Endodermal cell (in vitro differentiated cells): ENCODE results near the genes SNRPB2, OTOR and PCSK2.

DNA sequence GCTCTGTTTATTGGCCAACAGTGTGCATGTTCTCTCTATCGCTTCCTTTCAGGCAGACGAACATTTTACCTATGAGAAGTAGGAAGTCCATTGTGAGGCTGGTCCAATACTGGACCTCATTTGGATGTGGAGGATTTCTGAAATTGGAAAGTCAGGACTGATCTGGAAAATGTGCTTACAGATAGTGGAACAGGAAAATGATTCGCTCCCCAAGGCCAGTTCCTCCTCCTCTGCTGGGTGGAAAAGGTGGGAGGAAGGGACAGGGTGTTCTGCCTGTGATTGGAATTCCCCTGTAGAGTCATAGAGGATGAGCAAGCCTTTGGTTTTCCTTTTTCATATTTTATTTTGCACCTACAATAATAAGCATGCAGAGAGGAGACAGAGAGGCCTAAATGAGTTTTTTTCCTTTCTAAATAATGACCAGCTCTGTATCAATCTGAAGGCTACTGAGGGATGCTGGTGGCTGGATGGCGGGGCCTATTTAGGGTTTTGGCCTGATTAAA lies 522.5 kb upstream of the JAG1 start:
- PRO-cap = no peak

DNA sequence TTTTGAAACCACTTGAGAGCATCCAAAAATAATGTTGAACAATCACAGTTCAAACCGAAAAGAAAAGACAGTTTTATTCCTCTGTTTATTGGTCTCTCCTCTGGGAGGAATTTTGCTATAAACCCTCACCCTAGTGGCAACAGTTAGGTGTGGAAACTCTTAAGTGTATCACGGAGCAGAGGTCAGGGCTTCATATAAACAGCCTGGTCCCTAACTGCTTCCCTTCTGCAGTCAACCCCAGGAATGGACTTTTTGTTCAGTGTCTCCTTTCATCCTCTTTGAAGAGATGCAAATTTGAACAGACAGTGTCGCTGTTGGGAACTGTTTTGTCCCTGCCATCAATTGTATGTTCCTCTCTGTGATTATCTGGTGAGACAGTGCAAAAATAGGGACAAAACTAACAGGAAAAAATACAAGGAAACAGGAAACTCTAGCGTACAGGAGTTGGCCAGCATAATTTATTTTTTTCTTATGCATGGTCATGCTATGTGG lies 162.3 kb upstream of the BTBD3 start:
- PRO-cap = no peak

GRCh38 chr20:12177480-12178080 lies 259.9 kb downstream of the BTBD3 start:
- PRO-cap = no peak

GRCh38 chr20:12762763-12763076 lies 246.1 kb upstream of the SPTLC3 start:
- PRO-cap = no peak

DNA sequence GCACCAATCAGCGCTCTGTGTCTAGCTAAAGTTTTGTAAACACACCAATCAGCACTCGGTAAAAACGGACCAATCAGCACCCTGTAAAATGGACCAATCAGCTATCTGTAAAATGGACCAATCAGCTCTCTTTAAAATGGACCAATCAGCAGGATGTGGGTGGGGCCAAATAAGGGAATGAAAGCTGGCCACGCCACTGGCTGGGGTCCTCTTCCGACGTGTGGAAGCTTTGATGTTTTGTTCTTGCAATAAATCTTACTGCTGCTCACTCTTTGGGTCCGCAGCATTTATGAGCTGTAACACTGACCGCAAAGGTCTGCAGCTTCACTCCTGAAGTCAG lies 151.1 kb upstream of the SPTLC3 start:
- PRO-cap = no peak

DNA sequence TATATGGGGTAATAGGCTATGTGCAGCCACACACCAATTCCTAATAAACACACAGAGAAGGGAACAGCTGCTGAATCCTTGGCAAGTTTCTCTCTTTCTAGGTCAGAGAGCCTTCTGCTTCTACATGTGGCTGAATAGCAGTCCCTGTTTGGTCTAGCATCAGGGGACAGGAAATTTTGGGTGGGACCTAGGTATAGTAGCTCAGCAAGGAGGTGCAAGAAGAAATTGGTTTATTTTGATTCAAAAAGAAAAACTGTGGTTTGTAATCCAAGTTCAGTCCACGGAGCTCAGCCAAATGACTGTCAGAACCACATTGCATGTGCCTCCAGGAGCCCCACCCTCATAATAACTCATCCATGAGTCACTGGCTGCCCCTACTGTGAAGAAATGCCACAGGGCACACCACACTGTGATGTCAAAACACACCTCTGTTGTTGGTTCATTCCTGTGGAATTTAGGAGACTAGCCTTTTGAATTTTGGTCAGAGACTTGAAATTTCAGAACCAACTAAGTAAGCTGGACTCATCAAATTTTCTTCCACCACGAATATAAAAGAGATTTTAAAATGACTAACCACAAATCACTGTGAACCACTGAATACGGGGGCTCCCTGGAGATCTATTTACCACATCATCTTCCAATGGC lies 21.2 kb downstream of the SPTLC3 start:
- PRO-cap = no peak

- PRO-cap = no peak
Measured at GRCh38 chr20:13661186-13661624, 22.5 kb upstream of the TASP1 start.

GRCh38 chr20:13754121-13754702 lies 30.5 kb downstream of the ESF1 start:
- PRO-cap = no peak

DNA sequence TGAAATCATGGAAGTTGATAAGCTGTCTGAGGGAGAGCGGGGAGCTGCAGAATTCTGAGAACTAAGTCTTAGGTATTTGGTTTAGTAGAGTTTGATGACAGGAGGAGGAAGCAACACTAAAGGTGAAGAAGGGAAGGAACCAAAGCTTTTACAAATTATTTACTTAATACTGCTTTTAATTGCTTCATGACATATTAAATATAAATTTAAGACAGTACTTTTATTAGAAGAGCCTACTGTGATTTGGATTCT lies 15.3 kb downstream of the NDUFAF5 start:
- PRO-cap = no peak

- PRO-cap = no peak
Measured at GRCh38 chr20:14387477-14387831, 50.0 kb upstream of the FLRT3 start.

GRCh38 chr20:15061940-15062347 lies 724.5 kb upstream of the FLRT3 start:
- PRO-cap = no peak

DNA sequence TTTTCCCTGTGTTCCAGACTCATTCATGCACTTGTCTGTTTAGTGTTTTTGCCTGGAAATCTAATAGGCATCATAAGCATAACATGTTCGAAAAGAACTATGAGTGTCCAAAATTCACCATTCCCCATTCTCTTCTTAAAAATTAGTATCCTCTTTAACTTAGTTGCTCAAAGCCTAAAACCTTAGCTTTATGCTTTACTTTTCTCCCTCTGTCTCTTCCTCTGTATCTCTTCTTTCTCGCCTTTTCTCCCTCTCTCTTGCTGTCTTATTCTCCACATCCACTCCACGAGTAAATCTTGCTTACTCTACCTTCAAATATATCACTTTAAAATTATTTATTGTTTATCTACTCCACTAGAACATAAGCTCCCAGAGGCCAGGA lies 743.2 kb upstream of the FLRT3 start:
- PRO-cap = no peak

GRCh38 chr20:16399758-16400222 lies 173.5 kb downstream of the KIF16B start:
- PRO-cap = no peak

GRCh38 chr20:16530507-16530803 lies 42.8 kb downstream of the KIF16B start:
- PRO-cap = no peak

DNA sequence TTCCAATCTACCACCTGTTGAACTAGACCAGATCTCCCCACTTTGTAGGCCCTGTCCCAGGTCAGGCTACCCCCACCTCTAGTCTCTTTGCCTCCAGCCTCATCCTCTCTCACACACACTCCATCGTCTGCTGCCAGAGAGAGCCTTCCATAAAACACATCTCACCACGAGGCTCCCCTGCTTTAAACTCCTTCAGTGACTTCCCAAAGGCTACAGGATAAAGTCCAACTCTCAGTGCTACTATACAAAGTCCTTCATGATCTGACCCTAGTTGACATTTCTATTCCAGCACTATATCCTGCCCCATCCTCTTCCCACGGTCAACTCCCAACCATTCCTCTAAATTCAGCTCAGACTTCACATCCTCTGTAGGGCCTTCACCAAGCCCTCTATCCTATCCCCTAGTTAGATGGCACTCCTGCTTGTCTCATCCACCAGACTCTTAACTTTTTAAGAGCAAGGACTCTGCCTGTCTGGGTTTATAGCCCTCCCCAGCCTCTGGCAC lies 36.2 kb downstream of the KIF16B start:
- PRO-cap = no peak

DNA sequence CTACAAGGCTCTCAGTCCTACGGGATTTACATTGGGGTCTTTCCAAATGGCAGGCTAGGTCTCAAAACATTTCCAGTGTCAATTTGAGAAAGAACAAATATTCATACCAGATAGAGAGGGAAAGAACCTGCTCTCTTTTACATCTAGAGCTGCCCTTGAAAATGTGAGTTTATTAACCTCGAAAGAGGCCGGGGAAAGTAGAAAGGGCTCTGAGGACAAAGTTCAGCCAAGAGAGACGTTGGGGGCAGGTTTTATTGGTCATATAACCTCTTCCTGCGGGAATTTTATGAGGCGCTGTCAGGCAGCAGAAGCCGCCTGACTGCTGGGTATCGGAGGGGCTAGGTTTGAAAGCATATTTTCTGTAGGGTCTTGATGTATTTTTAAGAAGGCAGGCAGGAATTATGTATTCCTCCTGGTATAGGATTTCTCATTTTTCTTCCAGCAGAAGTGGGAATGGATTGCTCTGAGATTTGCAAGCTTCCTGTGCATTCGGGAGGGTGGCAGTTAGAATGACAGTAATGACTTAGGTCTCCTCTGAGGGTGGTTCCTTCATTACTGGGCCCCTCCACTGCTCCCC lies 34.4 kb upstream of the KIF16B start:
- PRO-cap = no peak

GRCh38 chr20:16729521-16730113 lies at the start of gene SNRPB2:
Gene SNRPB2, plus strand, starts transcription at chr20:16730026.
- PRO-cap = bidirectional peak, plus-strand start at chr20:16730047, minus-strand start at chr20:16729897

- PRO-cap = no peak
Measured at GRCh38 chr20:16748046-16748517, at the start of gene OTOR. Gene OTOR, plus strand, starts transcription at chr20:16748358.

DNA sequence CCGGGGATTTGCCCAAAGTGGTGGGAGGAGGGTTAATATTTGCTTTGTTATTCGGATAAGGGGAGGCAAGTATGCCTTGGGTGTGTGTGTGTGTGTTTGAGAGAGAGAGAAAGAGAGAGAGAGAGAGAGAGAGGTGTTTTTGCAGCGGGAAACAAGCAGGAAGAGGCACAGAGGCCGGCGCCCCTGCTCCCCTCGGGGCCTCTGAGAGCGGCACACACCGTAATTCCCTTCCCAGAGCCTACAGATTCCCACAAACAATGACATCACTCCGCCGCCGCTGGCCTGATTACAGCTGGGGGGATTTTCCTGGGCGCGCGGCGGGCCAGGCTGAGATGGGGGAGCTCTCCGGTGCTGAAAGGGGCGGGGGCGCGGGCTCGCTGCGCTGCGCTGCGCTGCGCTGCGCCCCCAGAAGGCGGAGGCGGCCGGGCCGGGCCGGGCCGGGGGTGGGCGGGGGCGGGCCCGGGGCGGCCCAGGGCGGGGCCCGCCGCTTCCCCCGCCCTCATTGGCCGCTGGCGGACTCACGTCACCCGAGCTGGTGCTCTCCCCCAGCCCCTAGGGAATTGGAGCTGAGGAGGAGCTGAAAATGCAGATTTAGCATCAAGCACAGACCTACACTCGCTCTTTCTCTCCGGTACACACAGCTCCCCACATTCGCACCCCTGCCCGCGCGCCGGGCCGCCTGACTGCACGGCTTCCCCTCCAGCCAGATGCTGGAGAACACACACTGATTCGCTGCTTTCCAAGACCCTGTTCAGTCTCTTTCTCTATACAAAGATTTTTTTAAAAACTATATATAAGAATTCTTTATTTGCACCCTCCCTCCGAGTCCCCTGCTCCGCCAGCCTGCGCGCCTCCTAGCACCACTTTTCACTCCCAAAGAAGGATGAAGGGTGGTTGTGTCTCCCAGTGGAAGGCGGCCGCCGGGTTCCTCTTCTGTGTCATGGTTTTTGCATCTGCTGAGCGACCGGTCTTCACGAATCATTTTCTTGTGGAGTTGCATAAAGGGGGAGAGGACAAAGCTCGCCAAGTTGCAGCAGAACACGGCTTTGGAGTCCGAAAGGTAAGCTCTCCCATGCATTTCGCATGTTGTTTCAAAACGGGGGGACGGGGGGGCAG lies at the start of gene PCSK2:
TSS of gene PCSK2 (plus strand) at position 618 of the 1,116 bp plus-strand sequence.
- PRO-cap = unidirectional peak, minus-strand start at position 203 of the sequence

GRCh38 chr20:17556823-17557256 lies 13.0 kb upstream of the DSTN start:
- PRO-cap = no peak